Fibroblast of the aortic adventitia (primary cell): Measurements from ENCODE around the gene SAMM50.

DNA sequence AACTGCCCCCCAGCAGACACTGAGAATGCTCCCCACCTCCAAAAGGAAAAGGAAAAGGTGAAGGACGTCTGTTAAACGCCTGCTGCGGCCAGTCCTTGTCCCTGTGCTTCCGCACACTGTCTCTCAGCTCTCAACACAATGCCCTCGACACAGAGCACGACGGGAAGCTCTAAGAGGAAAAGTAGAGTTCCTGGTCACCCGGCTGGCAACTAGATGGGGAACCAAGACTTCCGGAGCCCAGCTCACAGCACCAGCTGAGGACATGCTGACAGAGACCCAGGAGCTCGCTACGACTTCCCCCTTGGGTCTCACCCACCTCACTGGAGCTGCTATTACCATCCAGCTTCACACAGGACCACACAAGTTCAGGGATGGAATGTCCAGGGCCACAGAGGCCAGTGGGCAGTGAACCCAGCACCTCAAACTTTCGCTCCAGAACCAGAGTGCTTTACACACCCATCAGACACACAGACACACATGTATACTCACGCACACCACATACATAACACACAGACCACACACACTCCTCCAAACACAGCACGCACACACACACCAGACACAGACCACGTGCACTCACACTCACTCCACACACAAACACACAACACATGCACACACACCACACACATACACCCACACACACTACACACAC is 9.6 kb downstream of the SULT4A1 start:
- CAGE, long polyA plus RNA = no peak

- CAGE, long polyA plus RNA = no peak
Observed at GRCh38 chr22:43921476-43921951, 2.1 kb upstream of the PNPLA3 start.

DNA sequence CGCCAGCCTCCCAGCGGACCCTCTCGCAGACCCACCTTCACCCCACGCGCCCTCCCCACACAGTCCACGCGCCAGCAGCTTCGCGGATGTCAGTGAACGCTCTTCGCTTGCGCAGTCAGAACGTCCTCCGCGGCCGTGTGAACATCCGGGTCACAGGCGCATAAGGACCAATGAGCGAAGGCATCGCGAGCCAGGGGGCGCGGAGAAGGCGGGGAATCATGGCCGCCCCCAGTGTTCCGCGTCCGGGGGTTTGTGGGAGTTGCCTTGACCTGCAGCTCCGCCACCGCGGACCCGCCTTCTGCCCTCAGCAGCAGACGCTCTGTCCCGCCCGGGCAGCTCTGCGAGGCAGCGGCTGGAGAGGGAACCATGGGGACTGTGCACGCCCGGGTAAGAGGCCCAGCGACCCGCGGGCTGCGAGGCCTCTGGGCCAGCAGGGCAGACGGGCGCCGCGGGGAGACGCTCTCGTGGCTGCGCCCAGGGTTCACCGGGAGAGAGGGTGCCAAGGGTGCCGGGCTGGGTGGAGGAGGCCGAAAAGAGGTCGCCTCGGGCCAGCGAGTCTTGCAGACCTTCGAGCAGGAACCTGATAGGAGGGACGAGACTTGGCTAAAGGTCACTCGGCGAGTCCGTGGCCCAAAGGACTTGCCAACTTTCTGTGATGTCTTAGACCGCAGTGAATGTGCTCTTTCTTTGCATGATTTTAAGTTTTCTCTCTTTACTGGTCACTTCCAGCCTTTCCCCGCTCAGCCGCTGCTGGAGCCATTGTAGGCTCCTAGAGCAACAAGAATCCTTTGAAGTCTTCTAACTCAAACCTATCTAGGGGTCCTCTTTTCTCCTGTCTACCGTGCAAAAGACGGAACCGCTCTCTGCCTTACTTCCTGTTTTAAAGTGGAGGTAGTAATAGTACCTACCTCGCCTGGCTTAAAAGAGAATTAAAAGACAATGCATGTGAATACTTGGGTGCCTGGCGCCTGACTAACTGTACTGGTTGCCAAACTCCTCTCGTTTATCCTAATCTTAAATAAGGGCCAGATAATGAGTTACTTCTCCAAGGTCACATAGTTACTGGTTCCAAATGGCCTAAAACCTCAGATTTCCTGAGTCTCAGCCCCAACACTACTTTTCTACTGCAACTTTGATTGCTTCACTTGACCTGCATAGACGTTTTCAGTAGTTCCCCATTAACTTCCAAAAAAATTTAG is at the start of gene SAMM50:
SAMM50 (plus strand) TSS at position 231 of the 1,199 bp plus-strand sequence.
- CAGE, long polyA plus RNA = no peak

- CAGE, long polyA plus RNA = no peak
Observed at GRCh38 chr22:44129026-44129445, 51.7 kb upstream of the PARVG start.

- CAGE, long polyA plus RNA = no peak
Observed at GRCh38 chr22:44172287-44172708, 8.4 kb upstream of the PARVG start.

GRCh38 chr22:44180992-44182030 is 586 bp downstream of the PARVG start:
- CAGE, long polyA plus RNA = no peak

DNA sequence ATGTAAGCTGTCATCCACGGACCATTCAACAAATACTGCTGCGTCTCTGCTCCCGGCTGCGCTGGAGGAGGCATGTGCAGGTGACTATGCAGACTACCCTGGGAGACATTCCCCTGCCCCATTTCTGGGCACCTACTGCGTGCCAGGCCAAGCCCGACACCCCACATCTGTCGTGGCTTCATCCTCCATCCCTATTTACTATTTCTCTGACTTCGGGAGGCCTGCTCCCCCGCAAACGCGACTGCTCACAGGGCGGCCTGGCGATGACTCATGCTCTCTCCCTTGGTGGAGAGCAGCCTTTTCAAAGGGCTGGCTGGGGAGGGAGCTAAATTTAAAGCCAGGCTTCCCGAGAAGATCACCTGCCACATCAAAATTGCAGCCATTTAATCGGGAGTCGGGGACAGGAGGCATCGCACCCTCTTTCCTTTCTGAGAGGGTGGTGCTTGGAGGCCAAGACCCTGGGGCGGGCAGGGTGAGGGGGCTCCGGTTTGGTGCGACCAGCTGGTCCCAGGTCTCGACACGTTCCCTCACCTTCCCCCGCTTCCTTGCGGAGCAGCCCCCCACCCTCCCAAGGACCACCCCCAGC is 24.9 kb upstream of the SHISAL1 start:
- CAGE, long polyA plus RNA = no peak

DNA sequence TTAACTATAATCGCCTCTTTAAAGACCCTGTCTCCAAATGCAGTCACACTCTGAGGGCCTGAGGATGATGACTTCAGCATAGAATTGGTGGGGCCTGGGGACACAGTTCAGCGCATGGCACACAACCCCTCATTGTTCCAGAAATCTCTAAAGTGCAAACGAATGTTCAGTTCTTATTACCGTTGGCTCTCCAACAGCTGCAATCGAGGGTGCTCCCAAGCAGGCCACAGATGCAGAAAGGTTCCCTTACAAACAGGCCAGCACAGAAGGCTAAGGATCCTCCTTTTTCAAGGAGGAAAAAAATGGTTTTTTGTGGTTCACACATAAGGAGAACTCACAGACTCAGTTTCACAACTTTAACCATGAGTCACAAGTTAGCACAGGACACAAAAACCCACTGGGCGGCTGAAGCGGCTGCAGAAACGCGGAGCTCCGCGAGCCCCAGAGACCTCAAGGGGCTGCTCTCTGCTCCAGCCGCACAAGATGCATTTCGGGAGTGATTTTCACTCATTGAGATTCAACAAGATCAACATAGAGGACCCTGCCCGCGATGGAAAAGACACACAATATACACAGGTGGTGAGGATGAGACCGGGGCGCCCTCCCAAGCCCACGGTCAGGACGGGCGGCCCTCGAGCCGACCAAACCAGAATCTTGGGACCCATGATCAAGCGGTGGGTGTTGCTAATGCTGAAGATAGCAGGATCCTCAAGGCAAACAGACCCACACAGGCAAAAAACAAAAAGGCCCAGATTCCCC is 98.2 kb upstream of the PRR5 start:
- CAGE, long polyA plus RNA = no peak

DNA sequence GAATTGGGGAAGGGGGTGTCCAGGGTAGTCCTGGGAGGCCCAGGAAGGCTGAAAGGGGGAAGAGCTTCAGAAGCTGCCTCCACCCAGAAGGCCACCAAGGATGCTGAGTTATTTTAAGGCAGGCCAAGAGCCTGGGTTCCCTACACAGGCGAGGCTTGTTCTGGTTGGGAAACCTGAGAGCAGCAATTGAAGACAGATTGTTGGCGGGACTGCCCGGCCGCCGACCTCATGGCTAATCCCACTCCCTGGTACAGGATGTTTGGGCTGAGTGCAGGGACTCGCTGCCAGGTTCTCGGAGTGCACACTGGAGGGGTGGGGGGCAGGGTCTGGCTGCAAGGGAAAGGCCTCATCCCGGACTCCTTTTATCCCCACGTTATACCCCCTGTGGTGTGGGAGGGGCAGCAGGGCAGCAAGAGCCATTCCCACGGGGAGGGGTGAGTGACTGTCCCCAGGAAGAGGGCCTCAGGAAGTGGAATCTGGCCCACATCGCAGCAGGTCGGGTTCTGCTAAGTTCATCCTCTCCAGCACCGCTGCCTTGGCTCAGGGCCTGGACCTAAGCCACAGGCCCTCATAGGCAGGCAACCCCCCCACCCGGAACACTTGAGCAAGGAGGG is 43.6 kb upstream of the PRR5 start:
- CAGE, long polyA plus RNA = no peak

- CAGE, long polyA plus RNA = no peak
Observed at GRCh38 chr22:44684410-44685273, 17.4 kb upstream of the PRR5 start.

GRCh38 chr22:44735911-44736171 is 16.5 kb upstream of the ARHGAP8 start:
- CAGE, long polyA plus RNA = no peak

DNA sequence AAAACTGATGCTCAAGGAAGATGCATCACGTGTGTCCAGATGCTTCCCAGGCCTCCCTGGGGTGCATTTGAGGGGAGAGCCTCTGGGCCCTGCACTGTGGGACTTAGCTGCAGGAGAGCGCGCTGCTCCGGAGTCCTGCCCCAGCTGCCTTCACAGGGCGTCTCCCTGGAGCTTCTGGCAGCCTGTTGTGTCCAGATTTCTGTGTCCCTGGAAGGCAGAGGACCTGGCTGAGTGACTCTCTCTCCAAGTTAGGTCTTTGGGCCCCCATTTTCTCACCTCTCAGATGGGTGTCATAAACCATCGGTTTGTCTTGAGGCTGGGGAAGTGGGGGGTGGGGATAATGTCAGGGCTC is 3.1 kb downstream of the ARHGAP8 start:
- CAGE, long polyA plus RNA = no peak

GRCh38 chr22:45008650-45009378 is 991 bp downstream of the PHF21B start:
- CAGE, long polyA plus RNA = no peak

DNA sequence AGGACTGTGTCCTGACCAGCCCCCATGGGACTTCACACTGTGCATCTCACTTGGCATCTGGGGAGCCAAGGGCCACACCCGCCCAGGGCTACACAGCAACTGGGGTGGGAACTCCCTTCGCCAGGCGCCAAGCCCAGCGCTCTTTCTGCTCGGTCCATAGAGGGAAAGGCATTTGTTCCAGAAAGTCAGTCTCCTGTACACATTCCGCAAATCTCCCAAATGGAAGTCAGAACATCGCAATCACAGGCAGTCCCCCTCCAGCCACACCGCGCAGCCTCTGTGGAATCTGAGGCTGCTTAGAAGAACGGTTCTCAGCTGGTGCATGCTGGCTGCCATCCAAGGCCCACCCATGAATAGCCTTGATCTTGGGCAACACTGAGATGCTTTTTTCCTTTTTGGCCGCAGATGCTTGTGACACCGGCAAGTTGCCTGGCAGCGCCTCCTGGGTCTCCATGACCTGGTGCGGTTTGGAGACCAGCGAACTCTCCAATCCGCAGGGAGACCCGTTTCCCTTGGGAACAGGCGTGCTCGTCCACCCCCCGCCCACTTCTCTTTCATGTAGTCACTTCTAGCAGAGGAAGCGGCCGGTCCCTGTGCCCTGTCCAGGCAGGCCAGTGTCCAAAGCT is 26.3 kb upstream of the PHF21B start:
- CAGE, long polyA plus RNA = no peak

GRCh38 chr22:45072162-45072690 is 62.4 kb upstream of the PHF21B start:
- CAGE, long polyA plus RNA = no peak

GRCh38 chr22:45212856-45213420 is 27.8 kb downstream of the KIAA0930 start:
- CAGE, long polyA plus RNA = no peak

DNA sequence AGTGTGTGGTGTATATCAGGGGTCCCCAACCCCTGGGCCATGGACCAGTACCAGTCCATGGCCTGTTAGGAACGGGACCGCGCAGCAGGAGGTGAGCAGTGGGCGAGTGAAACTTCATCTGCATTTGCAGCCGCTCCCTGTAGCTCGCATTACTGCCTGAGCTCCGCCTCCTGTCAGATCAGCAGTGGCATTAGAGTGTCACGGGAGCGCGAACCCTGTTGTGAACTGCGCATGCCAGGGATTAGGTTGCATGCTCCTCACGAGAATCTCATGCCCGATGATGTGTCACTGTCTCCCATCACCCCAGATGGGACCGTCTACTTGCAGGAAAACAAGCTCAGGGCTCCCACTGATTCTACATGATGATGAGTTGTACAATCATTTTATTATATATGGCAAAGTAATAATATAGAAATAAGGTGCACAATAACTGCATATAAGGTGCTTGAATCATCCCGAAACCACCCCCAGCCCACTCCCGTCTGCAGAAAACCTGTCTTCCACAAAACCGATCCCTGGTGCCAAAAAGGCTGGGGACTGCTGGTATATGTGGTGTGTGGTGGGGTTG is 6.0 kb downstream of the UPK3A start:
- CAGE, long polyA plus RNA = no peak

- CAGE, long polyA plus RNA = no peak
Observed at GRCh38 chr22:45331981-45332823, 22.5 kb downstream of the FAM118A start.

GRCh38 chr22:45451513-45451712 is 37.9 kb downstream of the RIBC2 start:
- CAGE, long polyA plus RNA = no peak

DNA sequence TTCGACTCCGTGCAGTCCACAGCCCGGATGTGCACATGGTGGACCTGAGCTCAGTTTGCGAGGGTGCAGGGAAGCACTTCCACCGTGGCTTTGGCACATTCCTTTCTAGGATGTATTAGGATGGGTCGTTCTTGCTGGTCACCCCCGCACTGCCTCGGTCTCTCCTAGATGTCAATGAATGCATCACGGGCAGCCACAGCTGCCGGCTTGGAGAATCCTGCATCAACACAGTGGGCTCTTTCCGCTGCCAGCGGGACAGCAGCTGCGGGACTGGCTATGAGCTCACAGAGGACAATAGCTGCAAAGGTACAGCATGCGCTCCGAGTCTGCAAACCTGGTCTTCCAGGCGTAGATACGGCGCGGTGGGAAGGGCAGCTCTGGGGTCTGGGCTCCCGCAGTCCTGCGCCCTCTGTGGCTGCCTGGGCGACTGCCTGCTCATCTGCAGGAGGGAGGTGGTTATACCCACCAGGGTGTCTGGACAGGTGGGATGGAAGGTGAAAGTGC is 31.0 kb downstream of the FBLN1 start:
- CAGE, long polyA plus RNA = no peak